PFSK-1 (cell line): ENCODE results near the genes SLAIN1 and SPRY2.

DNA sequence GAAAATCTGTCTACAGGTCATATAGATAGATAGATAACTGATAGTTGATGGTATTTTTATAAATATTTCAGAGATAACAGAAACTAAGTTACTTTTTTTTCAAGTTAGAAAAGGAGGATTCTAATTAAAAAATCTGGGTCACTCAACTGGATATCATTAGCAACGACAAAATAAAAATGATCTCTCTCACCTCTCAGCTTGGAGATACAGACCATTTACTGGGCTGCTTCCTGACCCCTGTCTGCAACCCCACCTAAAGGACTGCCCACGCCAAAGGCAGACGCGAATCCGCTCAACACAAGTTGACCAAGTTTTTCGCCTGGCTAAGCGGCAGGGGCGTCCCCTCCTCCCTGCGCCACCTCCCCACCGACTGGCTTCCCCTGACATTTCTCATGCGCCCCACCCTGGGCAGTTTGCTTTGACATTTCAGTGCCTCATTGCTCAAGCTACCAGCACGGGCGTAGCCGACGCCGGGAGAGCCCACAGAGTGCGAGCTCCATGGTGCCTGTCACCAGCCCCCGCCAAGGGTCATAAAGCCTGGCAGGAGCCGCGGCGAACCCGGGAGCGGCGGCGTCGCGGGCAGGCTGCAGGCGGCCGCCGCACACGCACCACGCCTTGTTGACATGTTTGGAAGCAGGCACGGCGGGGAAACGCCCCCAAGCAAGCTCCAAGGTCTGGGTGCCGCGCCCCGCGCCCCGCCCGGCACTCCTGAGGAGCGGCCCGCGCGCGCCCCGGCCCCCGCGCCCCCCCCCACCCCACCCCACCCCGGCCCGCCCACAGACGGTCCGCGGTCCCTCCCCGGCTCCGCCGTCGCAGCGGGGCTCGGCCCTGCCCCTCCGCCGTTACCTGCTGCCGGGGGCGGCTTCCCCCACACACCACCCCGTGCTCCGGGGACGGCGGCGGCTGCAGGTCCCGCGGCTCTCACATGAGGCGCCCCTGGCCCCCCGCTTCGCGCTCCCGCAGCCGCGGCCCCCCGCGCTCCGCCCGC lies 684 bp downstream of the FBXL3 start:
- RRBS, result 2% methylated on average over 15 of the region's 82 CpGs

DNA sequence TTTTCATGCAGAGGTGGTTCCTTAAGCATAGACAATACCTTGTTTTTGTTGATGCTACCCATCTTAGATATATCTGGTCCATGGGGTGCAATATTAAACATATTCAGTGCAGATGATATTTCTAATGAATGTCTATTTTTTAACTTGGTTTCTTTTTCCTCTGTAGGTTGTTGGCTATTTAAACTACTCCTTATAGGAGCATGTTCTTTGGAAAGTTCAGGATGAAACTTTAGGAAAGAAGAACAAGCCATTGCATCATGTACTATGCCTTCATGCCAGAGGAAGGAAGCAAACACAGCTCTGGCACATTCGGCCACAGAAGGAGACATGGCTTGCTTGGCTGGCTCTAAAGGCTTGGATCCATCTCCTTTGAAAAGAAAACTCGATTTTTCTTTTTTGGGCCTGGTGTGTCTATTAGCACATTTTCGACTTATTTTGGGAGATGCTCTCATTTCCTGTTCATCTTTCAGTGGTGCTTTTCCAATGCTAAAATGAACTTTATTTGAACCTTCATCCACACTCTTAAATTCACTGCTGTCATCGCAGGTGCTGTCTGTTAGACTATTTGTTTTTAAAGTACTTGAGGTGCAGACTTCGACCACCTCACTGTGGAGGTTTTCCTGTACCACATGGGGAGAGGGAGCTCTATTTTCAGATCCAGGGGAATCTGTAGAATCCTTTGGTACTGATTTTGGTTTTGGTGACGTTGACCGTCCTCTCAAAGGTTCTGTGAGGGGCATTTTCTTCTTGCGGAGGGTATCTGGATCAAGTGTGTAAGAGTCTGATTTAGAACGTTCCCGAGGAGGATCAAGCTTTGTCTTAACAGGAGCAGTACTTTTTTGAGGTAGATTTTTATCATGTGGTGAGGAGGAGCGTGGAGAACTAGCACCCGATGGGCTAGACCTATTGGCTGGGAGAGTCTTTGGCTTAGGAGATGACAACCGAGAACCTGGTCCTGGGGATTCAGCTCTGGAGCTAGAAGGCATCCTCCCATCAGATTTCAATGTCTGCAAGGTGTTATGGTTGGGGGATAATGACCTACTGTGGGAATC lies 71.1 kb upstream of the FBXL3 start:
- RRBS, result no CpG with 5 or more reads among the region's 13 CpGs

- RRBS, result no CpG with 5 or more reads among the region's 2 CpGs
These were observed 86.1 kb upstream of the FBXL3 start for GRCh38 chr13:77112781-77113693.

GRCh38 chr13:77157881-77158242 lies 130.9 kb upstream of the FBXL3 start:
- RRBS, result no CpG with 5 or more reads among the region's 2 CpGs

DNA sequence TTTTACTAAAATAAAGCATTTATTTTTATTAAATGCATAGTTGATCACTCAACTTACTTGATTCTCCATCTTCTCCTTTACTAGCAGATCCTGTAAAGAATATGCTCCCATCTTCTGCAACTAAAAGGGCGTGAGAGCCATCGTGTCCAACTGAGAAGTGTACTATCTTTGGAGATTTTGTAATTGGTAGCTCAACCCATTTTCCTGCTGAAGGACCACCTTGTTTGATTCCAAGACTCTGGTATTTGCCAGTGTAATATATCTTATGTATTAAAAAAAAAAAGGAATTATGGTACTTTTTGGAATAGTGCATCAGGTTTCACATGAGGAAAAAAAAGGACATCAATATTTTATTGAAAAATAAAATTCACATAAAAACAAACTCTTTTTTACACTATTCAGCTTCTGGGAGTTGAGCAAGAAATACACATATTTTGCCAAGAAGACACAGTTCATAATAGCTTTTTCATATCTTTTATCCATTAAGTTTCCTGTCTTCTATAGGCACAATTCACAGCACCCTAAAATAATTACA lies 65.7 kb downstream of the MYCBP2 start:
- RRBS, result no CpG with 5 or more reads among the region's 2 CpGs

DNA sequence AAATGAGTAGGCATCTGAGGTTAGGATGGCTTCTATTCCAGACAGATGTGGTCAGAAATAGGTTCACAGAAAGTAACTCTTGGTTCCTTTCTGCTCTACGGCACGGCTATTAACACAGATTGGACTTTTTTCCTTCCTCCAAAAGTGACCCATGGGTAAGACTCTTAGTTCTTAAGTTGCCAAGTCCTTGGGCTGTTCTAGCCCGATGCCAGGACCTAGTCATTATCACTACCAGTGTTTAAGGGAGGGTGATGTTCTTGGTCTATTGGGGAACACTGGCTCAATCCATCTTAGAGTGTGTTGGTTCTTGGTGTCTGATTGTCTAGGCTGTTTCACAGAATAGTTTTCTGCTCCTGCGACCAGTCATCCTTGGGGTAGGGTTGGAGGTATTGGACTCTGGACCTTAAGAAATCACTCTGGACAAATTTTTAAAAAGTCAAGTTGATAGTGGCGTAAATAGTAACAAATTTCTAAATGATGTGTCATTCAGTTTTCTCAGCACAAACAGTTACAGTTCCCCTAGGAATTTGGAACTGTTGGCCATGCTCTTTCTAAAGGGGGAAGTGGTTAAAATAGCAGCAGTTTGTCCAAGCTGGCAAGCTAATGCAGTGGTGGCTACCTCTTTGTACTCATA lies 60.2 kb upstream of the MYCBP2 start:
- RRBS, result no CpG with 5 or more reads among the region's 5 CpGs

- RRBS, result 3% methylated on average over 10 of the region's 44 CpGs
These were observed at the start of gene SLAIN1 for GRCh38 chr13:77697025-77697776. TSS of gene SLAIN1 (plus strand) at chr13:77697687.

DNA sequence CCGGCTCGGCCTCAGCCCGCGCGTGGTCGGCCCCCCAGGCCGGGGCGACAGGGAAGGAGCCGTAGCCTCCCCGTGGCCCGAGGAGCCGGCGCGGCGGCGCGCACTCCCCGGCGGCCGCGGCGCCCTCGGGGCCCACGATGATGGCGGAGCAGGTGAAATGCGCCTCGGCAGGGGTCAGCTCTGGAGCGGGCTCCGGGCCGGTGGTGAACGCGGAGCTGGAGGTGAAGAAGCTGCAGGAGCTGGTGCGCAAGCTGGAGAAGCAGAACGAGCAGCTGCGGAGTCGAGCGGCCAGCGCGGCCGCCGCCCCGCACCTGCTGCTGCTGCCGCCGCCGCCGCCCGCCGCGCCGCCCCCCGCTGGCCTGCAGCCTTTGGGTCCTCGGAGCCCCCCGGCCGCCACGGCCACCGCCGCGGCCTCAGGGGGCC lies 301 bp downstream of the SLAIN1 start:
- RRBS, result 2% methylated on average over 23 of the region's 58 CpGs

GRCh38 chr13:79368620-79369026 lies 37.4 kb downstream of the RBM26 start:
- RRBS, result no CpG with 5 or more reads among the region's 5 CpGs

DNA sequence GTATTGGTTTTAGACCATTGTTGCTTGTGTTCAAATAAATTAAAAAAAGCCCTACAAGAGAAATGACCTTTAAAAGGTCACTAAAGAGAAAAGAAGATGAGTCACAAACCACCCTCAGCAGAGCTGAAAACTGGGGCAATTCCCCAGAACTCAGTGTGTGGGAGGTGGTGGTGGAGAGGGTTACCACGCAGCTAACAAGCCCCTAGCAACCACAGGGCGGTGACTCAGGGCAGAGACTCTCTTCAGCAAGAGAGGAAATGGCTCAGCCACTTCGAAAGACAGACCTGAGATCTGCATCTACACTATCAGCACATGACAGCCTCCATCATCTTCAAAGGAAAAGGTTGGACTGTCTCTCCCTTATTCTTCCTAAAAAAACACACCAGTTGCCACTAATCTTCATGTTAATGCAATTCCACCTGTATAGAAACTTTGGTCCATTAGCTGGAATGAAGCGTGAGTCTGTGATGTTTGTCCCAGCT lies 29.4 kb upstream of the NDFIP2 start:
- RRBS, result no CpG with 5 or more reads among the region's 4 CpGs

DNA sequence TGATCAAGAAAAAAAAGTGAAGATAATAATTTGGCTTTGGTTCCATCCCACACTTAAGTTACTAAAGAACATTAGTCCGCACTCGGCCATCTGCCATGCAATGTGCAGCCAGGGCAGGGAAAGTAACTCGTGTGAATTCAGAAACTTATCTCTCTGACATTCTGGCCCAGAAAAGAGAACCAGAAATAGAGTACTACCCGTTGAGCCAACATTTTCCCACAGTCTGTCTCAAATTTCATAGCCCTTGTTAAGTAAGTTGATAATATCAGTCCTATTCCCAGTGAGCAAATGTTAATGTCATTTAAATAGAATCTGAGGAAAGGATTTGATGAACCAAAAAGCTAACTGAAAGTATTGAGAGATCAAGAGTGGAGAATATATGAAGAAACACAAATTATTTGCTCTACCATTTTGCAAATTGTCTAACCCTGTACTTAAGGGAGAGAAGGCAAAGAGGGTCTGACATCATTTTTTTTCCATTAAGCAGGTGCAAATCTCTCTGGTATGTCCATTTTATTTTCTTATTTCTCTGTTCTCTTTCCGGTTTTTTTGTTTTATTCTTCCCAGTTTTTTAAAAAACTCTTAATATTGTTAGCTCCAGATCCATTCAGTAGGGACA lies 156.3 kb downstream of the NDFIP2 start:
- RRBS, result no CpG with 5 or more reads among the region's 5 CpGs

DNA sequence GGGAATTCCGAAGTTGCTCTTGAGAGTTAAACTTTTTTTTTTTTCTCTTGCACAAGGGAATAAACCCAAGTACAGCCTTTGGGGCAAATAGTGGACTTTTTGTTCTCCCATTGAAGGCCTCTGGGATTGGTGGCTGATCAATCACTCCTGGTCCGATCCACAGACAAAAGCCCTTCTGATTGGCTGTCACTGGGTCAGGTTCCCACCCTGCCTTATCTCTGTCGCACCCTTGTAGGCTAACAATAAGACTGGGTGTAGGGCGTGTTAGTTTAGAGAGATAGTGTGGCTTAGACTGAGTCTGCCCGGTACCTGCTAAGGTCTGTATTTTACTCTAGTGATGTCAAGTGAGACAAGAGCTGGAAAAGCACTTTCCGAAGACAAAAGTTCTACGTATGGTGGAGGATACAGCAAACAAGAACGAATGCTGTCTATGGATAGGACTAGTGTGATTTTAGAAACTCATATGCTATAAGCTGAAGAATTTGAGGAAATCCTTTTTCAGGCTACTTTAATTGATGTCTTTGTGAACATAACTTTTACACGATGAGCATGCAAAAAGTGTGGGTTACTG lies 380.9 kb downstream of the NDFIP2 start:
- RRBS, result no CpG with 5 or more reads among the region's 9 CpGs

DNA sequence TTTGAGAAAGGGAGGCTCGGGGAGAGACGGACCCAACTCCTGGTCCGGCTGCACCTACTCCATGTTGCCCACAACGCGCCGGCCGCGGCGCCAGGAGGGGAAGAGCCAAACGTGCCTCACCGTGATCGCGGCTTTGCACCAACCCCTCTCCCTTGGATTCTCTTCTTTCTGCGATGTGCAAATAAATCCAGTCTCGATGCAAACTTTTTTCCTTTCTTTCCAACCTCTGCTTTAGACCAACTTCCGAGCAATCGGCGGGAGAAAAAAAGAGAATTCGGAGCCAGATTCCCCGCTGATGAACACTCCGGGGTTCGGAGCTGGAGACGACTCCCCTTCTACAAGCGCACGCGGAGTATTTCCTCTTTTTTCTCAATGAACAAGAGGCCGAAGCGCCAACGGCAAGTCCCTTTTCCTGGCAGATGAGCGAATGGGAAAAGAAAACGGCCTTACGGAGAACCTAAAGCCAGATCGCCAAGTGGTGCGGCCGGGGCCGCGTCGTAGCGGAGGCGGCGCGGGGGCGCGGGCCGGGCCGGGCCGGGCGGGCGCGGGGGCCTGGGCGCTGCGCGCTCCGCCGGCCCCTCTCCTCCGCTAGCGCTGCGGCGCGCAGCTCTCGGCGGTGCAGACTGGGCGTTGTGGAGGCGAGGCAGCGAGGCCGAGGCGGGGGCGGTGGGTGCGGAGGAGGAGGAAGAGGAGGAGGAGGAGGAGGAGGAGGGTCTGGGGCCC lies at the start of gene SPRY2:
SPRY2 (minus strand) TSS at position 625 of the 723 bp plus-strand sequence.
- RRBS, result 2% methylated on average over 23 of the region's 69 CpGs

GRCh38 chr13:80400135-80400640 lies 59.3 kb upstream of the SPRY2 start:
- RRBS, result no CpG with 5 or more reads among the region's 4 CpGs

DNA sequence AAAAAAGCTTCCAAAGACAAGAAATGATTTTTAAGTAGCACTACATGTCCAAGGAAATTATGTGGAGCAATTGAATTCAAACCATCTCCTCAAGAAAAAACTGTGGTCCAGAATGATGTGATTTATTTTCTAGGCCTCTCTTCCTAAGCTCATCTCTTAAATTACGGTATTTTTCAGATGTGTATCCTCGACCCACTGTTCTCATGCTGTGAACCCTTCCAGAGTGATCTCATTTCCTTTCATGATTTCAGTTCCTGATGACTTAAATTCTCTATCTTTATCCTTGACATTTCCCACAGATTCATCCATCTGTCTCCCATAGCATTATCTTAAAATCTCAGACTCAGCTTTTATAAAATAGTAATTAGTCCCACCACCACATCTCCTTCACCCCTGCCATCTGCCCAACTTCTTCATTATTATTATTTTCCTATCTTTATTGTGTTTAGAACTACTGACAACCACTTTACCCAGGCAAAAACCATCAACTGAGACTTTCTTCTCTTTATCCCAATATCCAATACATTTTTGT lies 117.7 kb upstream of the SPRY2 start:
- RRBS, result no CpG with 5 or more reads among the region's 2 CpGs

GRCh38 chr13:86584342-86584583 lies 785.0 kb upstream of the SLITRK6 start:
- RRBS, result no CpG with 5 or more reads among the region's 7 CpGs

DNA sequence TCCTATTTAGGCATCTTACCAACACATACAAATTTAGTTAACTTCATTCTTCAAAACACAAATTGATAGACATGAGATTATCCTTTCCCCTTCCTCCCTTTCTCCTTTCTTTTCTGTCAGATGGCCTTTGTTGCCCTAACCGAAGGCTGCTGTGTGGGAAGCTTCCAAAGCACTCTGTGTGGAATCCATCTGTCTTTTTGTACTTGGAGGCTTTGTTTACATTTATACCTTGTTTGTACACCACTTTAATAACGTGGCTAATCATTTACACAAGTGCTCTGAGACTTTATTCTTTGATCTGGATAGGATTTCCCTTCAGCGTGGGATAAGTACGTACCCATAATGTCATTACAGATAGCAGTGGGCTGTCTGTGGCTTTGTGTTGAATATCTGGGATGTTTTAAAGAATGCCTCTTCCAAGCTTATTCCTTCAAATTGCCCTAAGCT lies 684.8 kb upstream of the SLITRK5 start:
- RRBS, result no CpG with 5 or more reads among the region's 4 CpGs

- RRBS, result no CpG with 5 or more reads among the region's 1 CpG
These were observed 1747.9 kb upstream of the GPC5 start for GRCh38 chr13:89650635-89650834.

- RRBS, result no CpG with 5 or more reads among the region's 5 CpGs
These were observed 46.6 kb upstream of the GPC5 start for GRCh38 chr13:91351514-91352499.

DNA sequence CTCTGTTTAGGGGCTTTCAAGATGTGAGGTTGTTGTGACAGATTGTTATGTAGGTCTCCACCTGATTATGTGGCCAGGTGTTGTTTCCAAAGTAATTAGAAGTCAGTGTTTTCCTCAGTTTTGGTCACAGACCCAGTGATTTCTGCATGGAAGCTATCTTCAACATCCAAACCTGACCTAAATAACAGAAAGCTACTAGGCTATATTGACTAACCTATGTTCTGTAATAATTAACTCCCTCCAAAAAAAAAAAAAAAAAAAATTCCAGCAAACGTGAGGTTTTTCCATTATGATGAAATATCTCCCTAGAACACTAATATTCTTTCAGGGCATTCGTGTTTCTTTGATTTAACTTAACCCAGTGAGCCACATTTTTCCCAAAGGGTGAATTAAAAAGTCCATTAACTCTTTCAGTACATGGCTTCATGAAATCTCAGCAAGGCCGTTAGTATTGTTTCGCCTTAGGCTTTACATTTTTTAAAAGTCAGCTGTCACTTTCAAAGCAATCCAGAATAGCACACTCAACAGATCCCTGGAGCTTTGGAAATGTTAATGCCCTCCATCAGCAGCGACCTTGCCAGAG lies 175.9 kb downstream of the DCT start:
- RRBS, result no CpG with 5 or more reads among the region's 5 CpGs